ENCODE data around the genes CLTRN and CTPS2.

- PRO-cap, 2 experiments: no peak in any of the 2 experiments
These were observed 38.7 kb downstream of the EGFL6 start for GRCh38 chrX:13608080-13608597.

- PRO-cap, 2 experiments: no peak in any of the 2 experiments
These were observed 16.3 kb downstream of the TCEANC start for GRCh38 chrX:13669114-13669704.

- PRO-cap, 2 experiments: no peak in any of the 2 experiments
These were observed 92.0 kb downstream of the GEMIN8 start for GRCh38 chrX:13937734-13937983.

DNA sequence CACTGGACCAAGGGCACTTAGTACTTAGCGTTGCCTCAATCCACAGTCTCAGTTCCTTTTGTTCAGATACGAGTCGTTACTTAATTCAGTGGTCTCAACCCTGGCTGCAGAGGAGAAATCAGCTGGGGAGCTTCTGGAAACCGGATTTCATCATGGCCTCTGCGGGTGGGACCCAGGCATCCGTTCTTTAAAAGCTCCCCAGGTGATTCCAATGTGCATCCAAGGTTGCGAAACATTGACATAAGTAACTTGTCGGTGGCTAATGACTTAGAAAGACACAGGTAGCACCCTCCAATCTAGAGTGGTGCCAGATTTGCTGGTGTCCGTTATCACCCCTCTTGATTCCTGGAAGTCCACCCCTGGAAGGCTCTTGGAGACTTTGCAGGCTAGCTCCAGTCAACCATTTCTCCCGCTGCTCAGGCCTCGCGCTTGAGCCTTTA lies 90.6 kb downstream of the GEMIN8 start:
- PRO-cap, 2 experiments: no peak in any of the 2 experiments

- PRO-cap, 2 experiments: no peak in any of the 2 experiments
These were observed at the start of gene CLTRN for GRCh38 chrX:15664690-15665180. TSS of gene CLTRN (minus strand) at chrX:15664805.

DNA sequence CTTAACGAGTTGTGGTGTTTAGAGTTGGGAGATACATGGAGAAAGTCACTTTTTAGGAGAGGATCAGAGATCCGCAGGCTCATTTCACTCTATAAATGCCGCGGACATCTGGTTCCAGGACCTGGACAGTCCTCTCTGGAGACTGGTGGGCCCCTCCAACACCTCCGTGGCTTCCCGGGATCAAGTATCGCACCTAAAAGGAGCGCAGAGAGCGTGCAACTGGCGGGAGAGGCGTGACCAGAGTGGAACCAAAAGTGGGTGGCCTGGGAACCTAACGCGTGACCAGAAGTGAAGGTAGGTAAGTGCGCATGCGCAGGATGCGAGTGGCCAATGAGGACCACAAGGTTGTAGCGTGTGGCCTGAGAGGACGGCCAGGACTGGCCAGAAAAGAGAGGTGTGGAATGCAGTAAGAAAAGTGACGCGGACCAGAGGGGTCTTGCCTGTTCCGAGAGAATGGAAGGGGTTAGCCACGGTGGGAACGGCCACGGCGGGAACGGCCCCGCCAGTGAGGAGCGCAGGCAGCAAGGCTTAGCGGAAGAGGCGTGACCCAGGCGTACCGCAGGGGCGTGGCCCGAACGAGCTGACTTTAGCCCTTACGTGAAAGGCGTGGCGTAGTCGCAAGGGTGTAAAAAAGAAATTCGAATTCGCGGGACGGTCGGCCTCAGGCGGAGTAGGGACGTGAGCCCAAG lies 10.1 kb upstream of the CLTRN start:
- PRO-cap, 2 experiments: peak in 2 of 2 experiments; most common plus-strand start position 628 of the sequence (in 2); most common minus-strand start position 221 of the sequence (in 2)

DNA sequence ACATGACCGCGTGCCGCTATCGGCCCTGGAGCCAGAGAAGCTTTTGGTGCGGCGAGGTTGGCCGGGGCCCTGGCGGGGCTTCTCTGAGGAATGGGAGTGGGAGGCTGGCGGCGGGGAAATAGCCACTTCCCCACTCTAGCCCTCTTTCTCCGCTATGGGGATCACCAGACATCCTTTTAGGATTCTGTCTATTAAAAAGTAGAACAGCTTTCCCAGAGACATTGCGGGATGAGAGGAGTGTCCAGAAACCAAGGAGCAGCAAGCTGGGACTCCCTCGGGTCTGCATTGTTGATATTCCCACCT lies 11.2 kb upstream of the CLTRN start:
- PRO-cap, 2 experiments: no peak in any of the 2 experiments

DNA sequence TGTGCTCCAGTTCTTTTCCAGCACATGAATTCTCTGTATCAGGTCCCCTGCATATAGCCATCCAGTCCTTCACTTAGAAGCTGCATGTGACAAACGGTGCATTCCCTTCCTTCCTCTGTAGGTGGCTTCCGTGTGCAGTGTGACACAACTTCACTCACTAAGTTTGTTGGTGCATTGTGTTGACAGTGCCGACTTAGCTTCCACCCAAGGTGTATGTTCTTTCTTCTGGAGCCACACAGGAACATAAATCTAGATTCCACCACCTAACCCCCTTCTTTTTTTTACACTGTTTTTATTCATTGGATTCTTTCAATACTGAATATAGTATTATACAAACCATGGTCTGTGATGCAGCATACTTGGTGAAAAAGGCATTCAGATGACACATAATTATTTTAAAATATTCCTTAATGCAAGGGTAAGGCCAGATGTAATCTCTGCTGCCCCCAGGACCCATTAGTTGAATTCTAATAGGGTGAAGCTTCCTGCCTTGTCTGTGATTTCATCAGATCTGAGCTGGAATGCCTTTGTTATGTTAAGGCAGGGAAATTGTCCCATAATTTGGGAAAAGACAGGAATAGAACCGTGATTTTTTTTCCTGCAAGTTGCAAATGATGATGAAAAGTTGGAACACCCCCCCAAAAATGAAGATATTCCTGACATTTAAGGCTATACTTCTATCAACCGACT lies 26.0 kb downstream of the ZRSR2 start:
- PRO-cap, 2 experiments: no peak in any of the 2 experiments

GRCh38 chrX:15856472-15857017 lies 1.9 kb upstream of the AP1S2 start:
- PRO-cap, 2 experiments: no peak in any of the 2 experiments

GRCh38 chrX:16712283-16713098 lies at the start of gene CTPS2:
TSS of gene CTPS2 (minus strand) at chrX:16712669.
- PRO-cap, 2 experiments: peak in 2 of 2 experiments; most common plus-strand start chrX:16712720 (in 2); most common minus-strand start chrX:16712669 (in 2)

DNA sequence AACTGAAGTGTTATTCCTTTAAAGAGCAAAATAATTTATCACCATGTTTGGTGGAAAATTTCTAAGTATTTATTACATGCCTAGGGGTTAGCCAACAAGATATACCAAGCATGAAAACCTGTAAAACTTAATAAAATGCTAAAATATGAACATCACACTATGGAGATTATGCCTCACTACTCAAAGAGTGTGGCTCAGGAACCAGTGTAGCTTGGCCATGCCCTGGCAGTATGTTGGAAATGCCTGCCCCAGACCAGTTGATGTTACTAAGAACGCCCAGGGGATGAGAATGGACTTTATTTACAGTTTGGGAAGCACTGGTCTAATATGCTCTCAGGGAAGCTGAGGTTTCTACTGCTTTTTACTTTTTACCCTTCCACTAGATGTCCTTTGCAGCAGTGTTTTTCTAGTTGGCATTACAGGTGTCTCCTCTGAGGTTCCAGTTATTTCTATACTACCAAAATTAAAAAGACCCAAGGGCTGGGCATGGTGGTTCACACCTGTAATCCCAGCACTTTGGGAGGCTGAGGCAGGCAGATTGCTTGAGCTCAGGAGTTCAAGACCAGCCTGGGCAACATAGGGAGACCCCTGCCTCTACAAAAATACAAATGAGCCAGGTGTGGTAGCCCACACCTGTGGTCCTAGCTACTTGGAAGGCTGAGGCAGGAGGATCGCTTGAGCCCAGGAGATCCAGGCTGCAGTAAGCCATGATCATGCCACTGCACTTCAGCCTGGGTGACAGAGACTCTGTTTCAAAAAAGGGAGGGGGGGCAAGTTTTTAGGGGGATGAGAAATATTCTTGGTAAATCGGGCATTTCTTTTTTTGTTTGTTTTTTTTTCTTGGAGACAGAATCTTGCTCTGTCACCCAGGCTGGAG lies 23.5 kb upstream of the TXLNG start:
- PRO-cap, 2 experiments: no peak in any of the 2 experiments

DNA sequence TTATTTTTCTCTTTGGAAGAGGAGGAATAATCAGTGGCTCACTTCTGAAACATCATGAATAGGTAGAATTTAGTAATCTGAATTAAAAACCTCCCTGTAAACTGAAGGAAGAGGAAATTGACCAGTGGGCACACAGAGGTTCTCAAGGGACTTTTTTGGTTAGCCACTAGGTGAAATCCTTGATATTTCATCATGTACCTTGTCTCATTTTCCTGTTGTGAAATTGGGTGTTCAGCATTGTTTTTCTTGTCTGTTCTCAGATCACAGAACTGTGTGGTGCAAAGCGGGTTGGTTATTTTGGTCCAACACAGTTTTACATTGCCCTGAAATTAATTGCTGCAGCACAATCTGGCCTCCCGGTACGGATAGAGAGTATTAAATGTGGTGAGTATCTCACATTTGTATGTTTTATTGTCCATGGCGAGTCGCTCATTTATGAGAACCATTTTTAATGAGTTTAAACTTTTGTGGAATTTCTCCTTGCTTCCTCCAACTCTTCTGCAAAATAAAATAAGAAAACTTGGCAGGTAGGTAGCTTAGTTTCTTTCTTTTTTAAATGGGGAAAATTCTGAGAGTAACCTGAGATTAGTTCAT lies 59.6 kb downstream of the REPS2 start:
- PRO-cap, 2 experiments: no peak in any of the 2 experiments

DNA sequence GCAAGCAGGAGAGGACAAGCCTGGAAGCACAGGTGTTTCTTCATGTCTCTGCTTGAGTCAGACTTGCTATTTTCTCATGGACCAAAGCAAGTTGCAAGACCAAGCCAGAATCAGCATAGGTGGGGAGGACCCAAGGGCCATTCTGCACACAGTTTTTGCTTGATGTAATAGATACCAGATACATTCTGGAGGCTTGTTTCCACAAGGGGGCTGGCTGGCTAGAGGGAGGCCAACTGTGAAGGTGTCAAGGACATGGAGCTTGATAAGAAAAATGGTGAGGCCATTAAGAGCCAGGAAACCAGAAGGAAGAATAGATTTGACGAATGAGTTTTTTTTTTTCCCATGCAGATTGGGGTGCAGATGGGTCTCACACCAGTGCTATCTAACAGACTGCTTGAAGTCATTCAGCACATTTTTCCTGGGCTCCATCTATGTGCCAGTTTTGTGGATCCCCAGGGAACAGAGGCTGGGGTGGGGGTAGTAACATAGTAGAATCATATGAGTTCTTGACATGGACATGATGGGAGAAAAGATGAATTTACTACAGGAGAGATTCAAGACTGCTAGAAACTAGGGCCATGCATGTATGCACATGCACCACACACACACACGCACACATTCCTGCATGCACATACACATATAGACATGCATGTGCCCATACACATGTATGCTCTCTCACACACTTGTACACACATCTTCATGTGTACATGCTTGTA lies 173.1 kb downstream of the NHS start:
- PRO-cap, 2 experiments: no peak in any of the 2 experiments

DNA sequence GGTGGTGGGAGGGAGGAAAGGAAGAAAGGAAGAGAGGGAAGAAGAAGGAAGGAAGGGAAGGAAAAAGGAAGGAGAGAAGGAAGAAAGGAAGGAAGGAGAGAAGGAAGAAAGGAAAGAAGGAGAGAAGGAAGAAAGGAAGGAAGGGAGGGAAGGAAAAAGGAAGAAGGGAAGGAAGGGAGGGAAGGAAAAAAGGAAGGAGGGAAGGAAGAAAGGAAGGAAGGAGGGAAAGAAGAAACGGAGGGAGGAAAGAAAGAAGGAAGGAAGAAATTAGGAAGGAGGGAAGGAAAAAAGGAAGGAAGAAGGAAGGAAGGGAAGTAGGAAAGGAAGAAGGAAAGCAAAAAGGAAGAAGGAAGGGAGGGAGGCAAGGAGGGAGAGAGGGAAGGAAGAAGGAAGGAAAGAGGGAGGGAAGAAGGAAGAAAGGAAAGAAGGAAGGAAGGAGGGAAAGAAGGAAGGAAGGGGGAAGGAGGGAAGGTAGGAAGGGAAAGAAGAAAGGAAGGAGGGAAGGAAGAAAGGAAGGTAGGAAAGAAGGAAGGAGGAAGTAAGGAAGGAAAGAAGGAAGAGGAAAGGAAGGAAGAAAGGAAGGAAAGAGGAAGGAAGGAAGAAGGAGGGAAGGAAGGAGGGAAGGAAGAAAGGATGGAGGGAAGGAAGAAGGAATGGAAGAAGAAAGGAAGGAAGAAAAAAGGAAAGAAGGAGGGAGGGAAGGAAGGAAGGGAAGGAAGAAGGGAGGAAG lies 18.8 kb upstream of the SCML1 start:
- PRO-cap, 2 experiments: no peak in any of the 2 experiments

DNA sequence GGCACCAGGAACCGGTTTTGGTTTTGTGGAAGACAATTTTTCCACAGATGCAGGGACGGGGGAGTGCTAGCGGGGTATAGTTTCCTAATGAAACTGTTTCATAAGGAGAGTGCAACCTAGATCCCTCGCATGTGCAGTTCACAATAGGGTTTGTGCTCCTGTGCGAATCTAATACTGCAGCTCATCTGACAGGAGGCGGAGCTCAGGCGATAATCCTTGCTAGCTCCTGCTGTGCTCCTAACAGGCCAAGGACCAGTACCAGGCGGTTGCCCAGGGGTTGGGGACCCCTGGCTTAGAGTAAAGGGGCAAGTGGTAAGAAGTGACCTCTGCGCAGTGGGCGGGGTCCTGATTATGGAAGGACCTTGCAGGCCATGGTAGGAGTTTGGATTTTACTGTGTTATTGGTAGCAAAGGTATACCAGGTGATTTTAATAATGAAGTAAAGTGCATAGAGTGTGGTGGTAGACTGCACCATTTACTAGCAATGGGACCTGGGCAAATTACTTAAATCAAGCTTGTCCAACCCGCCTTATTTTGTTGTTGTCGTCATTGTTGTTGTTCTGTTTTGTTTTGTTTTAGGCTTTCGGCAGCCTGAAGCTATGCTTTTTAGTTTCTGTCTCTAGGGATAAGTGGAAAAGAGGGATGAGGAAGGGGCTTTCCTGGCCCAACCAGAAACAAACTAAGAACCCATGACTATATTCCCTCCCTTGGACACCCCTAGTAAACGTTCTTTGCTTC lies 4.0 kb downstream of the SCML1 start:
- PRO-cap, 2 experiments: no peak in any of the 2 experiments

DNA sequence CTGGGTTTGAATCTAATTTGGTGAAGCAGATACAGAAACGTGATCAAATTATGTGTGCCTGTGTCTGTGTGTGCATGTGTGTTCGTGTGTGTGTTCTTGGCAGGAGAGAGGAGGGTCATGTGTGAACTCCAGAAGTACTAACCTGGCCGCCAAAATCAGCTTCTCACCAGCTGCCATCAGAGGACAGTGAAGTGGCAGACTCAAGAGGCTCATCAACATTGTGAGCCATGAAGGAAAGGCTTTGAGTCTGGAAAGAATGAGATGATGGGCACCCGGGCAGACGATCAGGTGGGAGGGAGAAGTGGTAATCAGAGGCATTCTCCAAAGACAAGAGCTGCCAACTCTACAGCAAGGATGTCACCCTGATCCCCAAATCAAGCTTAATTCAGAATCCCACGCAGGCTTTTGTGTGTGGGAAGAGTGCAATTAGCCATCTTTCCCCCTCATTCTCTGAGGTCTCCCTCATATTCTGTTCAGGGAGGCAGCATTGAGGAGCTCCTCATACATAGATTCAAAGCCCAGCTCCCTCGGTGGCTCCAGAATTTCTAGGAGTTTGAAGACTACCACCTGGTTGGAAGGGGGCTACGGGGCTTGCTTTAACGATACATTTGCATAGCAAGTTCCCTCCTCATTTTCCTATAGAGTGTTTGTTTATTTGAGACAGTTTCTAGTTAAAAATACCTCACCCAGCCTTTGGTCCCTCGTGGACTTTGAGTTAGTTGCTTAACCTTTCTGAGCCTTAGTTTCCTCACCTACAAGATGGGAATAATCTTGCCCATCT lies 4.1 kb downstream of the RAI2 start:
- PRO-cap, 2 experiments: no peak in any of the 2 experiments

- PRO-cap, 2 experiments: no peak in any of the 2 experiments
These were observed 16.4 kb upstream of the BEND2 start for GRCh38 chrX:18237099-18237432.

DNA sequence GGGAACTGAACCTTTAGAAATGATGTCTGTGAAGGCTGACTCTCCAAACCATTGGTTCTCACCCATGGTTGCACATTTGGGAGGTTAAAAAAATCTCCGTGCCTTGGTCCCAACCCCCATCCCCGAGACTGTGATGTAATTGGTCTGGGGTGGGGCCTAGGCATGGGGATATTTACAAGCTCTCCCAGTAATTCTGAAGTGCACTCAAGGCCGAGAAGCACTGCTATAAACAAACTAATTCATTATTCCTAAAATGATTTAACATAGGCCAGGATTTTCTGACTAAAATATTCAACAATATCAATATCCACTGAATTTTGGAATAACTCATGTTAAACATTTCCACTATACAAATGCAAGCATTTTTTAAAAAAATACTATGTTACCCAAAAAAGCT lies 27.5 kb downstream of the MAP3K15 start:
- PRO-cap, 2 experiments: no peak in any of the 2 experiments

GRCh38 chrX:19946197-19946510 lies 44.7 kb downstream of the BCLAF3 start:
- PRO-cap, 2 experiments: no peak in any of the 2 experiments

GRCh38 chrX:20188864-20189664 lies 47.4 kb upstream of the EIF1AX start:
- PRO-cap, 2 experiments: no peak in any of the 2 experiments